Vagina (tissue), 1 donor: ENCODE measurements around the genes RPRM, GALNT5 and ERMN.

DNA sequence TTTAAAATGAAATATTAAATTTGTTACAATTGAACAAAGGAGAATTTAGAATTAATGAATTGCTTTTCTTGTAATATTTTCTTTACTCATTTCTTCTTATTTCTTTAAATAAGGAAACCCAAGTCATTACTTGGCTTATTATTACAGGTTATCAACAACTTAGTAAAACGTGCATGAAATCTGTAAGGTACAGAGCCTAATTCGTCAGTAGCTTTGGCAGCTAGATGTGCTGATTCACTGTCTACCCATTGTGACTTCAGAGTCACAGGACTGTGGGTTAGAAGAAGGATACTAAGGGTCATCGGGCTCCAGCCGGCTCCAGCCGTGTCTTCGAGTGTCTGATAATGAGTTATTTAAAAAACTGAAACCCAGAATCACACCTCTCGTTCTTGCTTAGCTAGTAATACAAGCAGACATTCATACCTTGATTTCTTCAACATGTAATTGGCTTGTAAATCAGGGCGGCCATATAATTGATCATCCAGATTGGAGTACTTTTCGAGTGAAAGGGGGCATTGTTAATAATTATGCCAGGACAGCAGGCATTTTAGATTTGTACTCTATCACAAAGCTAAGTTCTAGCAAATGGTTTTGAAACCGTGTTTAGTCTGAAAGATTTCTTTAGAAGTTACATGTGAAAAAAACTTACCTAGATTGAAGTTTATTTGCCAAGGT lies 170.6 kb downstream of the FMNL2 start:
- PRO-cap, result no peak
- RAMPAGE, long total RNA, result no peak

DNA sequence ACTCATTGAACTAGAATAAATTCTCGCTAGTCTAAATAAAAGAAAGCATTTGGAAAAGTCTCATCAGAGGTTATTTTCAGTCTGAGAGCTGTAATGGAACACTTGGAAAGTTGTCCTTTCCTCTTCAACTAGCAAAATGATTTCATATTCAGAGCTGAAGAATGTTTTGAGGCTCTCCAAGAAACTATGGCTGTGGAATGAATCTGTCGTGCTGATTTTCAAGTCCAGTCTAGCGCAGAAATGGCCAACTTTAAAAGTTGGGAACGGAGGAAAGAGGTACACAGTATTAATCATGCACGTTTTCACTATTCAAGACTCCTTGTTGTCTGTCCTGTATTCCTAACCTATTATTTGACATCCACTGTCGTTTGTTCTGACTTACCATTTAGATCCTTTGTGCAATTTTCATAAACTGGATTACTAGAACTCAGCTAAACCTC lies 182.5 kb downstream of the PRPF40A start:
- PRO-cap, result no peak
- RAMPAGE, long total RNA, result no peak

DNA sequence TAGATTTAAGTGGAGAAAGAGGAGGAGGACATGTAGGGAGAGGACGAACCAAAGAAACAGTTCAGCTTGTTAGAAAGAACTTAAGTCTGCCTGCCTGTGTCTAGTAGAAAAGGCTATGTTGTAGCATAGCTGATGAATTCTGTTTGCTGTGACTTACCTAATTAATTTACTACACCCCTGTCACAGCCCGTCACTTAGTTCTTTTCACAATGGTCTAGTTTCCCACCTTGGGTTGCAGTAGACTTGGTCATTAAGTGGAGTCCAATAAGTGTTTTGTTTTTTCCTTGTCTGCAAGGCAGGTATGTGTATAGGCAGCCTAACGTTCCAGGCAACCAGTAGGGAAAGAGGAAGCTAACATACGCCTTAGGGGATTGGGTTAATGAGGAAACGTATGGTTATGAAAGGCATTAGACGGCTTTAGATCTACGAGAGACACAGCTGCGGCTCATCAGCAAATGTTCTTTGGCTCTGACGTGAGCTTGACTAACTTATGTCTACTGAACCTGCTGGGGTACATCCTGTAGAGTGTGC lies 180.2 kb downstream of the PRPF40A start:
- PRO-cap, result no peak
- RAMPAGE, long total RNA, result no peak

- PRO-cap, result no peak
- RAMPAGE, long total RNA, result start-site peak on the plus strand at chr2:152639961-152640008, 71 reads
These were observed 77.4 kb downstream of the PRPF40A start for GRCh38 chr2:152639854-152640180.

DNA sequence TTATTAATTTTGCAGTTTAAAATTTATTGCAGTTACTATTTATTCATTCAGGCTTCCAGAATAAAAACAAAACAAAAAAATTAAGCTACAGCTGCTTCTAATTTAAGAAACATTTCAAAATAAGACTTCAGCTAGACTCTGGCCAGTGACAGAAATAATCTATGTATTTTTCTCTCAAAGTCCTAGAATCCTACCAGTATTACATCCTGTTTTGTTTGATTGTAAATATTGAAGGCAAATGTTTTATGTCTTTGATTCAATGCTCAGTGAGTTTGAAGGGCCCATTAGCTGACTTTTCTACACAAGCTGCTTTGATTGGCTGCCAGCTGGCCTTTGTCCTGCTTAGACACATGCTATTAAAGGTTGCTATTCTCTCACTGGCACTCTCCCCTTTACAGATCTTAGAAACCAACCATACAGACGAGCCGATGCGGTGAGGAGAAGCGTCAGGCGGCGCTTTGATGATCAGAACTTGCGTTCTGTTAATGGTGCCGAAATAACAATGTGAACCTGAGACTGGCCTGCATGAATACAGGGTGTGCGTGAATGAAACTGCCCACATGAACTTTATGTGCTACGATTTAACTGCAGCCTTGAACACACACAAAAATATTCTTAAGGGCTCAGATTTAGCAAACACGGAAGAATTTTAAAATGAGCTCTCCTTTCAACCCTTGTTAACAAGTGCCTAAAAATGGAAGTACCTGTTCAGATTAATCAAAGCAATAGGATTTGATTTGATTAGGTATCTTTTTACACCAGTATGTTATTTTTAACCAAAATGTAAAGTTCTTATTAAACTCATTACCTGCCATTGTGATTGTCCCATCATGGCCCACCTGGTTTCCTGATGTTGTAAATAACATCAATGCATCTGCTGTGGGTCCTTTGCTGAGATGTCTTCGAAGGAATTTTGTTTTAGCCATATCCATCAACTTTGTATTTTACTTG lies 69.6 kb downstream of the PRPF40A start:
- PRO-cap, result no peak
- RAMPAGE, long total RNA, result no peak

DNA sequence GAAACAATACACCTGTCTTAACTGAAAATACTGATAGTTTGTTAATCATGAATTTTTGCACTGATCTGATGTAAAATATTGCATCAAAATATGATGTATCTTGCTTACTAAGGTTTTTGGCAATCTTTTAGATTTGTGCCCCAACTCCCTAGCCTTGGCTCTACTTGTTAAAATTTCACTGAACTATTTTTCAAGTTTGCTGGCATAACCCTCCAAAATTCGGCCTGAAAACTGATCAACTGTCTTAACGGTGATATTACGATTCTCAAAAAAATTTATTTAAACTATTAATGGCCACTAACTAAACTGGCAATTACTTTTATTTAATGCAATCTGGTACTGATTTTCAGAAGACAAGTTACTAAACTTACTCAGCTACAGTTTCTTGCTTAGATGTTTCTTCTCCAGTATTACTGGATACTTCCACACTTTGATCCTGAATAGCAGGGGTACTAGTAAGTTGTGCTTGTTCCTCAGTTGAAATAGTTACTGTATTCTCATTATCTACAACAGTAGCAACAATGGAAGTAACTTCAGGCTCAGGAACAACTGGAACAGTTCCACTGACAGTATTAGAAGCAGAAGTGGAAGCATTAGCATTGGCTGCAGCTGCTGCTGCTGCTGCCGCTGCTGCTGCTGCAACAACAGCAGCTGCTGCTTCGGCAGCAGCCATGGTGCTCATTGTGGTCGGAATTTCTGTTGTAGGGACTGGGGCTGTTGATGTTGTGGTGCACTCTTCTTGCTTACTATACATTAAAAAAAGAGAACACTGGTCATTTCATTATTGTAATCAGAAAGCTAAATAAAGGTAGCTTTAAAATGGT lies 41.0 kb downstream of the PRPF40A start:
- PRO-cap, result no peak
- RAMPAGE, long total RNA, result no peak

DNA sequence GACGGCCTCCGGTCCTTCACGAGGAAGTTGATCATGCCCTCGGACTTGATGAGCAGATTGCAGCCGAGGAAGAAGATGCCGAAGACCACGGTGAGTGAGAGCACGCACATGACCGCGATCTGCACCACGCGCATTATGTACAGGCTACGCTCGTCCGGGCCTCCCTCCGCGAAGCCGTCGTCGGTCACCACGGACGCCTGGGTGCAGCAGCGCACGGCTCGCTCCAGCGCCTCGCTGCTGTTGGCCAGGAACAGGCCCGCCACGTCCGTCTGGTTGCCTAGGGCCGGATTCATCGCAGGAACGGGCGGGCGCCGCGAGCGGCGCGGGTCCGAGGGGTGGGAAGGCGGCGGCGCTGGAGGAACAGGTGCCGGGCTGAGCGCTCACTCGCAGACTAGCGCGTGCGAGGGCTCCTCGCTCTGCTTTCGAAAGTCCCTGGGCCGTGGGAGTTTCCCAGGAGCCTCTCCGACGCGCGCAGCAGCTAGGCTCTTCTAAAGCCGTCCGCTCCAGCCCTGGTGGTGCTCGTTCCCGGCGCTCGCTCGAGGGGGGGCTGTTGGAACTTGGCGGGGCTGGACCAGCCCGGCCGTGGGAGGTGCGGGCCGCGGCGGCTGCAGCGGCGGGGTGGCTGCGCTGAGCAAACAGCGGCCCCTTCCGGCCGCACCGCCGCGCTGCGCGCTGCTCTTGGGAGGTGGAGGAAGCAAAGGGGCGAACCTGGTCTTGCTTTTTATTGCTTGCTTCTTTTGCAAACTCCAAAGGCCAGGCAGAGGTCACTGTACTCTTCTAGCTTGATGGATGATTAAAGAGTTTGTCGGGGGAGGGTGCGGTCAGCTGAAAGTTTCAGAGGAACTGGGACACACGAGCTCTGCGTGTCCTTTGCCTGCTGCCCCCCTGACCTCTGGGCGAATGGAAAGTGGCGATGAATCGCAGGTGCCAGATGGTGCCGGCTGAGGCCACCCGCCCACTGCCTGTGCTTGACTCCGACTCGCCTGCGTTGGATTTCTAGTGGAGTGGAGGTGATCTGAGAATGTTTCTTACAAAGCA lies at the start of gene RPRM:
RPRM (minus strand) TSS at position 490 of the 1,038 bp plus-strand sequence.
- PRO-cap, result unidirectional peak, minus-strand start at position 393 of the sequence; unidirectional peak, minus-strand start at position 423 of the sequence; unidirectional peak, minus-strand start at position 490 of the sequence
- RAMPAGE, long total RNA, result start-site peak on the minus strand centred at position 497 of the sequence, 67 bp wide, 8 reads

GRCh38 chr2:153509215-153509521 lies 30.6 kb upstream of the RPRM start:
- PRO-cap, result no peak
- RAMPAGE, long total RNA, result no peak

- PRO-cap, result no peak
- RAMPAGE, long total RNA, result no peak
These were observed 773.6 kb downstream of the KCNJ3 start for GRCh38 chr2:155472119-155472479.

DNA sequence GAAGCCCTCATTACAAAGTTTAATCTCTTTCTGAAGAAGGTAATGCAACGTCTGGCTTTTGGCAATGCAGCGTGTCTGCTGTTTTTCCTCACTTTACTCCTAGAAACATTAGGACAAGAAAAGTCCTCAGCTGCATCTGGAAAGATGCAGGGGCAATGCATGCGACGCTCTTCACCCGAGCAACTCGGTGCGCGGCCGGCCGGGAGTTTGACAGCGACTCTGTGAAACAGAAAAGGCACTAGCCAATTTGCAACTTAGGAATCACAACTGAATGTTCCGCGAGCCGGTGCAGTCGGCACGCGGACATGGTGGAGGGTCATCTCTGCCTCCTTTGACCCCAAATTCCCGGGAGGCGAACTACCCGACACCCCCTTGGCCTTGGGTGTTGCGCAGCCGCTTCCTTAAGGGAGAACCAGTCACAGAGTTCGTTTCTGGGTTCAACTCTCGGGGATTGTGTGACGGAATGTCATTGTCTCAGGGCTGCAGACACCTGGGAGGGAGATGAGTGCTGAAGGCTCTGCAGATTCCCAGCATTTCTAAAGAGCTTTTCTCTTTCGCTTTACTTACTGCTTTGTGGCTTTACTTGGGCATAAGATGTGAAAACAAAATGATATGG lies 9.8 kb downstream of the NR4A2 start:
- PRO-cap, result no peak
- RAMPAGE, long total RNA, result no peak

- PRO-cap, result no peak
- RAMPAGE, long total RNA, result no peak
These were observed 2.8 kb downstream of the NR4A2 start for GRCh38 chr2:156329495-156330421.

GRCh38 chr2:156331586-156332055 lies 900 bp downstream of the NR4A2 start:
- PRO-cap, result bidirectional peak, plus-strand start at chr2:156332090, minus-strand start at chr2:156331938
- RAMPAGE, long total RNA, result no peak

- PRO-cap, result bidirectional peak, plus-strand start at chr2:156334856, minus-strand start at chr2:156334655
- RAMPAGE, long total RNA, result no peak
These were observed 2.1 kb upstream of the NR4A2 start for GRCh38 chr2:156334709-156334961.

GRCh38 chr2:156343248-156343885 lies 10.8 kb upstream of the NR4A2 start:
- PRO-cap, result no peak
- RAMPAGE, long total RNA, result no peak

DNA sequence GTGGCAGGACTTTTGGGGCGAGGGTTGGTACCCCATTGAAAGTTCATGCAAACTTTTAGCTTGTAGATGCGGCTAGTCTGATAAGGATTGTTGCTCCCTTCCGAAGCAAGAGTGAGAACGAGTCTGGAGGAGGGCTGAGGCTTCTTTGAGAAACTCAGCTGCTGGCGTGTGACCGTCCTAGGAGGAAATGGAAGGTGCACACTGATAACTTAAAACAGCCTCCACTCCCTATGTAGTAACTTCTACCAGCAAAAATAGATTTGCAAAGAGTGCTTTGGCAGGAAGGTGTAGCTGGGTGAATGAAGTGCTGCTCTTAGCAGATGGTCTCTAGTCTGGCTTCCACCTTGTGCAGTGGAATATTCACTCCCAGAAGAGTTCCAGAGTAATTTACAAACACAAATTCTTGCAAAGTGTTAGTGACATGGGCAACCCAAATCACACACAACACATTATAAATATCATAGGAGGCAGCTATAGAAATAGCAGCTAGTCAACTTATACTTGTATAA lies 611 bp downstream of the GPD2 start:
- PRO-cap, result unidirectional peak, minus-strand start at position 147 of the sequence
- RAMPAGE, long total RNA, result no peak

- PRO-cap, result no peak
- RAMPAGE, long total RNA, result start-site peak on the plus strand at chr2:157257481-157257615, 6 reads; start-site peak on the plus strand at chr2:157258034-157258207, 11 reads
These were observed at the start of gene GALNT5 for GRCh38 chr2:157257361-157258296. TSS of gene GALNT5 (plus strand) at chr2:157257705.

GRCh38 chr2:157298427-157299122 lies 27.0 kb downstream of the ERMN start:
- PRO-cap, result no peak
- RAMPAGE, long total RNA, result no peak

- PRO-cap, result no peak
- RAMPAGE, long total RNA, result no peak
These were observed at the start of gene ERMN for GRCh38 chr2:157325738-157326327. TSS of gene ERMN (minus strand) at chr2:157325824.

DNA sequence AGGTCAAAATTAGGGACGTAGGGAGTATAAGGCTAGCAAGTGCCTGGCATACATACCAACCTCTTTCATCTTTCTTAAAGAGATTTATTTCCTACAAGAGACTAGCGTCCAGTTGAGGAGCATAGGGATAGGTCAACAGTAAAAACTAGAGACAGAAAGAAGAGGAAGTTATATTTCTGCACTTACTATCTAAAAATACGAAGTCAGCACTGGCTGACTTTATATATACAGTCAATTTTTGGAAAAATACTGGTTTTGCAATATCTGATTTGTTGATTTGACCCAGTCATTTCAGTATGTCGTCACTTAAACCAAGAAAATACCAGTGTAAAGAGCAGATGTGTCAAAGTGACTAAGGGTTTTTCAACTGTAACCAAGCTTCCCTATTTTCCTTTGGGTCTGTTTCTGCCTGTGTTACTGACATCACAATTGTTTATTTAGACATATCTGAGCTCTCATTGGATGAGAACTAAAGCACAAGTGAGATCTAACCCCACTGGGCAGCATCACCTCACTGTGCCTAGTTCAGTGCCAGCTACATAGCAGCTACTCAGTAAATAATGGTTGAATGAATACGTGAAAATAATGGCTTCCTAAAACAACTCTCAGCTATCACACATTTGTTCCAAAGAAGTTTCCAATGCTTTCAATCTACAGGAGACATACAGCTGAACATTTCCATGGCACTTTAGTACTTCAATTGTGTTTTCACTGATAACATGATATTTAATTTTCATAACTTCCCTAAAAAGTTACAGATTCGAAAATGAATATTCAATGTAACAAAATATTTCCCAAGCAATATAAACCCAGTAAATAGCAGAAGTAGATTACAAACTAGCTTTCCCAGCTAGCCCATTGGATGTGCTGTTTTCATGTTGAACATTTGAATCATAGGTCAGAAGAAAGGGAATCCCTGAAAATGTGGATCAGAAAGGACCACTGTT lies 22.9 kb downstream of the CYTIP start:
- PRO-cap, result no peak
- RAMPAGE, long total RNA, result no peak

GRCh38 chr2:157442948-157443640 lies 795 bp downstream of the CYTIP start:
- PRO-cap, result no peak
- RAMPAGE, long total RNA, result no peak